Hepatocyte (in vitro differentiated cells and primary cell): Measurements from ENCODE around the genes PPP1R3E, BCL2L2, AP1G2, CPNE6 and REC8.

GRCh38 chr14:23090386-23090825, 4.5 kb downstream of the ACIN1 start:
- RAMPAGE, long total RNA = no peak
- RRBS = no CpG with 5 or more reads among the region's 5 CpGs

GRCh38 chr14:23153523-23153832, 30.0 kb downstream of the SLC7A8 start:
- RAMPAGE, long total RNA = no peak
- RRBS = no CpG with 5 or more reads among the region's 3 CpGs

GRCh38 chr14:23302593-23303210, at the start of gene PPP1R3E:
Gene PPP1R3E (minus strand): TSS chr14:23302859.
- RAMPAGE, long total RNA = no peak
- RRBS = no CpG with 5 or more reads among the region's 39 CpGs

- RAMPAGE, long total RNA = no peak
- RRBS = 0% methylated on average over 4 of the region's 30 CpGs
These were observed at the start of gene BCL2L2 for GRCh38 chr14:23306162-23307442. Gene BCL2L2 (plus strand): TSS chr14:23306833.

- RAMPAGE, long total RNA = no peak
- RRBS = 1% methylated on average over 3 of the region's 33 CpGs
These were observed 803 bp downstream of the PABPN1 start for GRCh38 chr14:23321911-23322609.

- RAMPAGE, long total RNA = no peak
- RRBS = no CpG with 5 or more reads among the region's 8 CpGs
These were observed 1.8 kb downstream of the PABPN1 start for GRCh38 chr14:23322829-23323722.

- RAMPAGE, long total RNA = no peak
- RRBS = no CpG with 5 or more reads among the region's 14 CpGs
These were observed 3.1 kb downstream of the CMTM5 start for GRCh38 chr14:23379741-23380534.

DNA sequence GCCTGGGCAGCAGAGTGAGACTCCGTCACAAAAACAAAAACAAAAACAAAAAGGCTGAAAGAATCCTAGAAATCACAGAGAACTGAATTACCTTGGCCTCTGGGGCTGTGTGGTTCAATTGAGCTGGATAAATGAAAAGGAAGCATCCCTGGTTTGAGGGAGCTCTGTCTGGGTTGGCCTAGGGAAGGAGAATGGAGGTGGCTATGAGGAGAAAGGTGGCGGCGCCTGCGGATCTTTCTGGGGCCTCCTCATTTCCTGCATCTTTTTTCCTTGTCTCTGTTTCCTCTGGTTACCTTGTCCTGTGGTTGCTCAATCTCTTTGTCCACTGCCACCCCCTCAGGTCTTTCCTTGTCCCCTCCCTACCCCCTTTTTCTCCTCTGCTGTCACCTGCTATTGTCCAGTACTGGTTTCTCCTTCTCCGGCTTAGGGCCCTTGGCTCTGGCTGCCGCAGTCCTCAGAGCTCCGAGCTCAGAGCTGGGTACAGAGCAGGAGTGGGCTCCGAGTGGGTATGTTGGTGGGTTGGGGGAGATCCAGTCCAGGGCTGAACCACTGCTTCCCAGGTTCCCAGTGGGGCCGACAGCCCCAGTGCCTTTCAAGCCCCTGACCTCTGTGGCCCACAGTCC, 3.2 kb upstream of the MYH6 start:
- RAMPAGE, long total RNA = no peak
- RRBS = no CpG with 5 or more reads among the region's 9 CpGs

- RAMPAGE, long total RNA = no peak
- RRBS = no CpG with 5 or more reads among the region's 8 CpGs
These were observed 10.9 kb downstream of the MYH7 start for GRCh38 chr14:23424548-23425020.

DNA sequence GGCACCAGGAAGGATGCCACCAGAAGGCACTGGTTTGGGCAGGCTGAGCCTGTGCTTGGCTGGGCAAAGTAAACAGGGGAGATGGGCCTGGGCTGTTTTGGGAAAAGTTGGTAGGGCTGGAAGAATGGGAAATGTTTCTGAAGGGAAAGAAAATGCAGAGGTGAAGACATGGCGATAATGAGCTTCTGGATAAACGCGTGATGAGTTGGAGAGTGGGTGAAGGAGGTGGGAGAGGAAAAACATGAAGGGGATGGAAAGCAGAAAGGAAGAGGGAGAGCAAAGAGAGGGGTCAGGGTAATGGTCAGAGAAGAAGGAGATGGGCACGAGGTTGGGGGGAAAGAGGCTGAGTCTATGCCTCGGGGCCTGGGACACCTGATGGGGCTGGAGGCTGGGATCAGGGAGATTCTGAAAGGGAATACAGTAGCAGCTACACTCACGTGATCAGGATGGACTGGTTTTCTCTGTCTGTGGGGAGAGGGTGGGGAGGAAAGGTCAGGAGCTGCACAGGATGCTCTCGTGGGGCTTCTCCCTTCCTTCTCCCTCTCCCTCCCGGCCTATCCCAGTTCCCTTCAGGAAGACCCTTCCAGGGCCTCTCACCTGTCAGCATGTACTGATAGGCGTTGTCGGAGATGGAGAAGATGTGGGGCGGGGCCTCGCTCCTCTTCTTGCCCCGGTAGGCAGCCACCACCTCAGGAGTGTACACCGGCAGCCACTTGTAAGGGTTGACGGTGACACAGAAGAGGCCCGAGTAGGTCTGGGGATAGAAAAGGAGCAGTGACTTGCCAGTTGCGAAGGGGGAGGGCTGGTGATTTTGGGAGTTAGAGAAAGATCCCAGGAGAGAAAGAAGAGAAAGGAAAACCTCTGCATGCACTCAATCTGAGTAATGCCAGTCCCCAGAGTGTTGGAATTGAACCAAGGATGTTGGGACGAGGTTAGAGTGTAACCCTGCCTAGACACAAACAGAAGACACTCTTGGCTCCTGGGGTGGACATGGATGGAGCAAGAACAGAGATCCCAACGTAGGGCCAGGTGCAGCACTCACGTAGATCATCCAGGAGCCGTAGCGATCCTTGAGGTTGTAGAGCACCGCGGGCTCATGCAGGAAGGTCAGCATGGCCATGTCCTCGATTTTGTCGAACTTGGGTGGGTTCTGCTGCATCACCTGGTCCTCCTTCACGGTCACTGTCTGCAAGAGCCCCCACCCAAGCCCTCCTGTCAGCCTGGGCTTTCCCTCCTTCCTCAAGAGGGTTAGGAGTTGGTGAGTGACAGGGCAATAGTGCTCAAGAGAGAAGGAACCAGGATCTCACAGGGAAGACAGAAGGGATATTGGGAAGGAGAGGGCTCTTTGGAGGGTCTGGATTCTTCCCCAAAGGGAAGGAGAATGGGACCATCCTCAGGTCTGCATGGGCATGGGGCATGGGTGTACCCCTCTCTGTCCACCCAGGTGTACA, 2.9 kb downstream of the MYH7 start:
- RAMPAGE, long total RNA = no peak
- RRBS = no CpG with 5 or more reads among the region's 27 CpGs

- RAMPAGE, long total RNA = no peak
- RRBS = 2% methylated on average over 11 of the region's 41 CpGs
These were observed 677 bp downstream of the AP1G2 start for GRCh38 chr14:23566561-23567666.

- RAMPAGE, long total RNA = no peak
- RRBS = no CpG with 5 or more reads among the region's 20 CpGs
These were observed at the start of gene AP1G2 for GRCh38 chr14:23567667-23568123. Gene AP1G2 (minus strand): TSS chr14:23567791.

- RAMPAGE, long total RNA = no peak
- RRBS = 0% methylated on average over 1 of the region's 56 CpGs
These were observed 15.4 kb upstream of the CARMIL3 start for GRCh38 chr14:24036089-24037165.

DNA sequence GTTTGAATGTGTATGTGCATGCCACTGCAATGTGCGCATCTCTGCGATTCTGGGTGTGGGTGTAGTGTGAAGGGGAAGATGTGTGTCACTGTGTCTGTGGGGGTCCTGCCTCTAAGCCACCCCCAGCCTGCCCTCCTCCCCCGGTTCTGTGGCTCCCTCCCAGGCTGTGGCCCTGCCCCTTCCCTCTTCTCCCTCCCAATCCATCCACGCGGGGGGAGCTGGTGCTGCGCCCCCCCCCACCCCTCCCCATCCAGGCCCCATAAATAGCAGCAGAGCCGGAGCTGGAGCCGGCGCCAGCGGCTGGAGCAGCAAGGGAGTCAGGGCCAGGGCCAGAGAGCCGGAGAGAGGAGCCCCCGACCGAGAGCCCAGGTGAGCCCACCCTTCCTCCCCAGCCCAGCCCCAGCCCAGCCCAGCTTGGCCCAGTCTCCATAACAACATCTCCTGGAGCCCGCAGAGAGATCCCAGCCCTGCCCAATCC, at the start of gene CPNE6:
CPNE6 (plus strand) TSS at position 290 of the 478 bp plus-strand sequence.
- RAMPAGE, long total RNA = no peak
- RRBS = 85% methylated on average over 3 of the region's 14 CpGs

DNA sequence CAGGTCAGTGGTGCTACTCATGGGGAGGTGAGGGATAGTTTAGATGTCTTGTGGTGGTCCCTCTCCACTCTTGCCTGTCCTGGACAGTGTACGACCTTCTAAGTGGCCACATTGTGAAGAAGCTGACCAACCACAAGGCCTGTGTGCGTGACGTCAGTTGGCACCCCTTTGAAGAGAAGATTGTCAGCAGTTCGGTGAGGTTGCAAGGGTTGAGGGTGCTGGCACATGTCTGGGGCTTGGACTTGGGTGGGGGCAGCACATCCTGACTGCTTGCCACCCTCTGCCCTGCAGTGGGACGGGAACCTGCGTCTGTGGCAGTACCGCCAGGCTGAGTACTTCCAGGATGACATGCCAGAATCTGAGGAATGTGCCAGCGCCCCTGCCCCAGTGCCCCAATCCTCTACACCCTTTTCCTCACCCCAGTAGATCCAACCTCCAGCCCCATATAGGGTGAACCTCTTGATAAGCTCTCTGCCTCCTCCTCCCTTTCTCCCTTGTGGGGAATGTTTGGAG, 7.5 kb upstream of the FITM1 start:
- RAMPAGE, long total RNA = no peak
- RRBS = no CpG with 5 or more reads among the region's 8 CpGs

- RAMPAGE, long total RNA = no peak
- RRBS = 7% methylated on average over 6 of the region's 27 CpGs
These were observed 2.0 kb downstream of the FITM1 start for GRCh38 chr14:24132224-24133030.

DNA sequence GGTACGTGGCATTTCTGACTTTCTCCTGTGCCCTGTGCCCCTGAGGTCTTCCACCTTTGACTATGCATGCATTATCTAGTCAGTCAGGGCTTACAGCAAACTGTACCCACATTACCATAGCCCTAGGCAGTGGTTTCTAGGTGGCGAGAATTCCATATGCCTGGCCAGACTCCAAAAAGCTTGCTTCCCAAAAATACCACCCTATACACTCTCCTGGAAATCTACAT, 3.0 kb downstream of the IRF9 start:
- RAMPAGE, long total RNA = no peak
- RRBS = no CpG with 5 or more reads among the region's 2 CpGs

GRCh38 chr14:24164361-24164811, 3.3 kb downstream of the IRF9 start:
- RAMPAGE, long total RNA = no peak
- RRBS = no CpG with 5 or more reads among the region's 7 CpGs

- RAMPAGE, long total RNA = no peak
- RRBS = no CpG with 5 or more reads among the region's 67 CpGs
These were observed at the start of gene REC8 for GRCh38 chr14:24171435-24172387. Gene REC8 (plus strand): TSS chr14:24172080.

GRCh38 chr14:24297380-24298242, 2.0 kb downstream of the DHRS1 start:
- RAMPAGE, long total RNA = no peak
- RRBS = no CpG with 5 or more reads among the region's 7 CpGs